ENCODE results near the genes AOC1 and CHPF2.

GRCh38 chr7:150370605-150371268, 2.1 kb downstream of the REPIN1 start:
- PRO-cap, result no peak
- RAMPAGE, long total RNA, 4 experiments, result no peak in any of the 4 experiments

DNA sequence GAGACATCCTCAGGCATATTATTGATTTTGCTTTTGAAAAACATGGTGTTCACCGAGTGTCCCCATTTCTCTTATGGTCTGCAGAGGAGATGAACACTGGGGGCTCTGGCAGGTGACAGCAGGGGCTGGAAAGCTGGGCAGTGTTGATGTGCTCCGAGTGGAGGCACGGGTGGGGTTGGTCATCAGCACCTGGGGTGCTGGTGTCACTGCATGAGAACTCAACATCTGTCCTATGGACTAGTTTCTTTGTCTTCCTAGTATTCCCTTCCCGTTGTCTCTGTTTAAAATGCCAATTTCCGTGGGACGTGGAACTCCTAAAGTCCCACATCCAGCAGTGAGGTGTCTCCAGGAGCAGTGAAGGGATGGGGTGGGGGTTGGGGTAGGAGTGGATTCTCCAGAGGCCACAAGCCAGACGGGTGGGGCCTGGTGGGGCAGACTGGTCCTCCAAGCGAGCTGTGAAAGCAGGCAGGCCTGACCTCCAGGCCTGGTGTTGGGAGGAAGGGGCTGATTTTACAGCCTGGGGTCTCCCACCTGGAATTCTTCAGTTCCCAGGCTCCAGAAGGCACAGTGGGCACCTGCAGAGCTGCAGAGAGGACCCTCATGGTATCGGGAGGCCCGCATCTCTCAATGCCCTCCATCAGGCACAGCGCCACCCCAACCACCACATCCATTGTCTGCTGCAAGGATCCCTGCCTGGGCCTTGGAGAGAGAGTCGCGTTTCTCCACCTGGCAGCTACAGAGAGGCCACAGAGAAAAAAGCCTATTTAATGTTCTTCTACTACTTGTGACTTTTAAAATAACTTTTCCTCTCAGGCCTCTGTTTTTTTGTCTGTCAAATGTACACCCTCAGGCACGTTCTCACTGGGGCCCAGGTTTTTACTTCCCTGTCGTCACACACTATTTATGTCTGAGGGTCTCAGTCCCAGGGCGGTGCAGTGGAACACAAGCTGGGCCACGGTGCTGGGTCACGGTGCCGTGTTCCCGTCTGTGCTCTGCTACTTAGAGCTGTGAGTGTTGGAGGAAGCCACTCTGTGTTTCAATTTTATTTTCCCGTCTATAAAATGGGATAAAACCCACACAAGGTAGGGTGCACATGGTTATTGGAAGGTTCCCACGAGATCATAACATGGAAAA, 1.7 kb upstream of the ENSG00000284691 start:
- PRO-cap, result no peak
- RAMPAGE, long total RNA, 4 experiments, result no peak in any of the 4 experiments

GRCh38 chr7:150404562-150405131, 829 bp upstream of the ENSG00000284691 start:
- PRO-cap, result no peak
- RAMPAGE, long total RNA, 4 experiments, result no peak in any of the 4 experiments

GRCh38 chr7:150406470-150407559, 1.3 kb downstream of the ENSG00000284691 start:
- PRO-cap, result no peak
- RAMPAGE, long total RNA, 4 experiments, result no peak in any of the 4 experiments

DNA sequence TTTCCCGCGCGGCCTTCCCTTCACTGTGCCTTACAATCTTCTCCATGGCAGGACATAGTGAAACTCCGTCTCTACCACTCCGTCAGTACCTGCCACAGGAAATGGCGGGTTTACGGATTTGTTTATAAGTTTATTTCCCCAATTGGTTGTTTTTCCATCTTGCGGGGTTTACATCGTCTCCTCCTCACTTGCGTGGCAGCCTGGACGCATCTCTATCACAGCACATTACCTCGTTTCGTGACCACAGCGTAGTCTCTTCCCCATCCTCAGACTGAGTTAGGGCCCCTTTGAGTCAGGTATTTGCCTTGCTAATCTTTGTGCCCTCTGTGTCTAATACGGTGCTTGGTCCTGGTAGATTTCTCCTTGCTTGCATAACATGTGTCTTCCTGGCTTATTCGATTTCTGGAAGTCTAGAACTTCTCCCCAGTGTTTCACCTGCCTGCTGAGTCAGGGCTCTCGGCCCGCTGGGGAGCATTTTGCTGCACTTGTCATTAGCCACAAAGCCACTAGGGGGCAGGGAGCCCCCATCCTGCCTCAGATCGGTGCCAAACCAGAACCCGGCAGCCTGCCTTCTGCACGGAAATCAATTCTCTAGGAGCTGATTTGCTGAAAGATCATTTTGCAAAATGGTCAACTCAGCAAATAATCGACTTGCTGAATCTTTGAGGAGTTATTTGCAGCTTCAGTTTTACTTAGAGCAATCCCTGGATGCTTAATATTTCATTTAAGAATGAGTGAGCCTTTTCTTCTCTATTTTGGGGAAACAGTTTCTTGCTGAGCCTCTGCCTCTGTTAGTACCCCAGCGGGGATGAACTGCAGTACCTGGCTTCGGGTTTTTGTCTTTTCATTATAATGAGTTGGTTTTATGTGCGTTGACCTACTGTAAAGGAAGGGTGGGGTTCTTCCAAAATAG, 1.8 kb upstream of the GIMAP8 start:
- PRO-cap, result no peak
- RAMPAGE, long total RNA, 4 experiments, result no peak in any of the 4 experiments

DNA sequence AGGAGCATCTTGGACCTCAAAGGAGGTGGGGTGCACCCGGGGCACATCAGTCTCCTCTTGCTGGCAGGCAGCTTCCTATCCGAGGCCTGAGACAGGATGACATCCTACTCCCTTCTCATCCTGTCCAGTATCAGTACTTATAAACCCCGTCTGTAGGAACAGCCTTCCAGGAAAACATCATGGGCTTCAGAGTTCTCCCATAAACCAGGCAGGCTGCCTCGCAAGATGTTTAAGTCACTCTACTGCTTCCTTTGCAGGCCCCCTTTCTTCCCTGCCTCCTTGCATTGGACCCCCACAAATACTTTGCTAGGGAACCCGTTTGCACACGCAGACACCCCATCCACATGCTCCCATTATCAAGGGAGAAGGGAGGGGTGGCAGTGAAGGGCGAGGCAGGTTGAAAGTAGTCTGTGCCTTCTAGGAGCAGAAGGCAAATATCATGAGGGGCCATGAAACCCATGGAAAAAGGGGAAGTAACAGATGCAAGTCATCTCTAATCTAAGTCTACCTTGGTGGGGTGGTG, 5.7 kb downstream of the GIMAP6 start:
- PRO-cap, result no peak
- RAMPAGE, long total RNA, 4 experiments, result no peak in any of the 4 experiments

DNA sequence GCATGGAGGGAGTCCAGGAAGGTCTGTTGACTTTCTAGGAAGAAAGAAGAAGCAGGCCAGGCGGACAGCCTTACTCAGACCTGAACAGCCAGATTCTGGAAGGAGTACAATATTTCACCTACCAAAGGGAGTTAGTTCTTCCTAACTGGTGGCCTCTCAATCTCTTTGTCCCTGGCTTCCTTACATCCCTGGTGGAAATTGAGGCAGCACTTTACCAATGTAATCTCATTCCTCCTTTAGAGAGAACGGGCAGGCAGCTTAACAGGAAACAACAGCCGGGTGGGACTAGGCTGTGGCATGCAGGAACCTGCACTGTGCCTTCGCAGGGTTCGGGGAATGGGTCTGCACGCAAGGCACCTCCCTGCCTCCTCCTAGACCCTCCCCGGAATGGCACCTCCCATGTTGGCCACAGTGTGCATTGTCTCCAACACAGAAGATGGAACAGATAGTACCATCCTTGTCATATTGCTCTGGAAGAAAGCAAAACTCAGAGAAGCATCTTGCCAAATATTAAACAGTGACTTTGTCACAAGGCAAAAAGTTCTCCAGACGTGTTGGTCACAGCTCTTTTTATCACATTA, 796 bp downstream of the GIMAP6 start:
- PRO-cap, result no peak
- RAMPAGE, long total RNA, 4 experiments, result start-site peak on the plus strand in 2 of 4 experiments, centred at positions 435 to 463 of the sequence, 9 to 14 reads per replicate; start-site peak on the minus strand in 3 of 4 experiments, centred at positions 278 to 286 of the sequence, 10 to 23 reads per replicate

- PRO-cap, result no peak
- RAMPAGE, long total RNA, 4 experiments, result no peak in any of the 4 experiments
Observed at GRCh38 chr7:150743472-150744043, 6.3 kb downstream of the GIMAP5 start.

DNA sequence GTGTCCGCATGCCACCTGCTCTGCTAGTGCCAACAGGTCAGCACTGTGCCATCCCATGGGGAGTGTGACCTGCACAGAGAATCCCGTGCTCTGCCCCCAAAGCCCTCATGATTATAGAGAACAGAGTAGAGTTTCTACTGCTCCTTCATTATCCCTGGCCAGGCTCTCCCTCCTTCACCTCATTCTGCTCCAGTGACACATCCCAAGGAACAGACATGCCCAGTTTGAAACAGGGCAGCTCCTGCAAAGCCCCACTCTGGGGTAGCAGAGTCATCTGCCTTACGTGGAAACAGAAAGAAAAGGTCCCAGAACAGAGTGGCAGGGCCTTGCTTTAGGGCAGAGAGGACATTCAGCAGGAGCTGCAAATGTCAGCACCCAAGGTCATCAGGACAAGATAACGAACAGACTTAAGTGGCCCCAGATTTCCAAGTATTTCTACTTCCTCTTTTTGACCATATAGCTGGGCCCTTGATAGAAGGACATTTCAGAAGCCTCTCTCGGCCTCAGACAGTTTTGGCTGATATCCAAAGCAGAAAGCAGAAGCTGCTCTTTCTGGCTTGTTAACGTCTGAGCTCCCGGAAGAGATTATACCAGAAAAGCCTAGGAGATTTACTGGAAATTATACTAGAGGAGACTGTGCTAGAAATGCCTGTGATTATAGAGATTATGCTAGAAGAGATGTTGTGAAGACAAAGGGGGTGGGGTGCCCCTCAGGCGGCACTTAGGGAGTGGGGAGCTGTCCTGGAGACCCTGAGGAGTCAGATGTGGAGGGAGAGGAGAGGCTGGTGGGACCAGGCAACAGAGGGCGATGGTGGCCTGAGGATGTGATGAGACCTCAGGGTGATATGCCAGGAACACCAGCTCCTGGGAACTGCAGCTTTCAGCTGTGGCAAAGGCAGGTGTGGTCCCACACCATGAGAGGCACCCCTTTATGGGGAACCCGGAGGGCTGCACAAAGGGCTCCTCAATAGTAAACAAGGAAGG, 12.5 kb downstream of the TMEM176B start:
- PRO-cap, result no peak
- RAMPAGE, long total RNA, 4 experiments, result no peak in any of the 4 experiments

- PRO-cap, result no peak
- RAMPAGE, long total RNA, 4 experiments, result no peak in any of the 4 experiments
Observed at GRCh38 chr7:150852328-150852695, at the start of gene AOC1. Gene AOC1, plus strand, starts transcription at chr7:150852517.

DNA sequence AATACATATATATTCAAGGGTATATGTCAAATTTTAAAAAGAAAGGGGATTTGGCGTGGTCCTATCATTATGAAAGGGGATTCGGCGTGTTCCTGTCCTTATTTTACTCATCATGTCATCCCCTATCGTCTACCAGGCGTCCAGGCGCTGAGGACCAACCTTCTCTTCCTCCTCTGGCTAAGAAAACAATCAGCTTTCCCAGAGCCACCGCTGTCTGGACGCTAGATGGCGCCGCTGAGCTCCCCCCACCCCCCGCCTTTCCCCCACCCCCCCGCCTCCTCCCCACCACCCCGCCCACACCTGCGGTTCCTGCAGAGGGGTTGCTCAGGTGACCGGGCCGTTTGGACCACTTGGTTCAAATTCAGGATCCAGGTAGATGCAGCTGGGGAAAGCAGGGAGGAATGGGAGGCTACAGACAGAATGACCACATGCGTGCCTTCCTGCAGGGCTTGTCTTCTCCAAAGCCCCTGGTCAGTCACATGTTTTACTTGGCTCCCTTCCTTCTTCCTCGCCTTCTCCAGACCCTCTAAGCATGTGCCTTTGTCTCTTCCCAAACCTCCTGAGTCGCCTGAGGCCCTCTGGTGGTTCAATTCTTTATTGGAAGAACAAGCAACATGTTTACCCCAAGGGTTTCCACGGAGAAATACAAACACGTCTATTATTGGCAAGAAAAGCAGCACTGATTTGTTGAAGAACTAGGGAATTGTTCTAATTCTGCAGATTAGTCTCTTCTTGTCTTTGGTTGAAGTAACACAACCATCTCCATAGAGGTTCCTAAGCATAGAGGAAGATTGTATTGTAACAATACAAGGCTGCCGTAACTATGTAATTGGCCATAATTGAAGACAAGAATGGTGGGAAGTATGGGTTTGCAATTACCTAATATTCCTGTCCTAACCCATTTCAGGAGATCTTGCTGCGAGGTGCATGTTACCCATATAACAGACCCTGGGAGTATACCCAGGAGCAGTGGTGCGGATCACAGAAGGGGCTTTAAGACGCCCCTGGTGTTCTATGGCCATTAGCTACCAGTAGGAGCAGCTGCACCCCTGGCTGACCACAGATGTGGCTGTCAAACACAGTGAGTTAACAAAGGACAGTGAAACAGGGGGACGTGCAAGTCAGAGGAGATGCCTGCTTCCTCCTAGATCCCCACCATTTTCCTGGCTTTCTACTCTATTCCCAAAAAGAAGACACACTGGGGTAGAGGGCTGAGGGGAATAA, 24.8 kb downstream of the AOC1 start:
- PRO-cap, result no peak
- RAMPAGE, long total RNA, 4 experiments, result no peak in any of the 4 experiments

DNA sequence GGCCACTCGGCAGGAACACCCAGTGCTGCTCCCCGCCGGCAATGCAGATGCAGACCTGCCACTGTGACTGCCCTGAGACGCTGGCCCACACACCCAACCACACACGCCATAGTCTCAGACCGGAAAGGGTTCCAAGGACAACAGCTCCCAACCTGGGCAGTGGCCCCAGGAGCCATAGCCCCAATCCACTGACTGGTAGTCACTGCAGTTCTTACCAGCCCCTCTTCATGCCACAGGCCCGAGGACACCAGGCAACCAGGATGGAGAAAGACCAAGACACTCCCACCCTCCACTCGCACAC, 25.1 kb downstream of the KCNH2 start:
- PRO-cap, result no peak
- RAMPAGE, long total RNA, 4 experiments, result no peak in any of the 4 experiments

DNA sequence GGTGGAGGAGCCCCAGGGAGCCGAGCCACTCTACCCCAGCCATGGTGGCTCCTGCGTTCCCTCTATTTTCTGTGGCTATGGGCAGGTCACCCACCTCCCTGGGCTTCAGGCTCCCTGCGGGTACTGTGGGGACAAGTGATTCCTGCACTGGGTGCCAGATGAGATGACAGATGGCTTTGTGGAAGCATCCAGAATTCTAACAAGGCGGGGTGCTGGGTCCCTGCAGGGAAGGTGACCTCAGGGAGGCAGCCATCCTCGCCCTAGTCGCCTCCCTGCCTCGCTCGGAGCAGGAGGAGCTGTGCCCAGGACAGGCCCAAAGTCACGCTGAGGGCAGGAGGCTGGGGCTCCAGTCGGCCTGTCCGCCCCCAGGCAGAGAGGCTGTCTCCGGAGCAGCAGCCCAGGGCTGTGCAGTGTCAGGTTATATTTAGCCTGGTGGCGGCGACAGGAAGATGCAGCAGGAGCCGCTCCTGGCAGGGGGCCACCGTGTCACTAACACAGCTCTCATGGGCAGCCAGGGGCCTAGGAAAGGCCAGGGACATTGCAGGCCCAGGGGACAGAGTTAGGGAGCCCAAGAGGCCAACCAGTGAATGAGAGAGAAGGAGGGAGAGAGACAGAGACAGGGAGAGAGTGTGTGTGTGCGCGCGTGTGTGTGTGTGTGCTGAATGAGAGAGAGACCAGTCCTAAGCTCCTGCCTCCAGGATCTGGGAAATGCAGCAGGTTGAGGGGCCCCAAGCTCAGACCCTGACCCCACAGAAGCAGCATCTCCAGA, 13.5 kb downstream of the KCNH2 start:
- PRO-cap, result no peak
- RAMPAGE, long total RNA, 4 experiments, result no peak in any of the 4 experiments

- PRO-cap, result no peak
- RAMPAGE, long total RNA, 4 experiments, result no peak in any of the 4 experiments
Observed at GRCh38 chr7:150973894-150974385, 4.2 kb downstream of the KCNH2 start.

- PRO-cap, result no peak
- RAMPAGE, long total RNA, 4 experiments, result start-site peak on the minus strand in 3 of 4 experiments, at chr7:151089299-151089342 at its widest, 6 to 10 reads per replicate
Observed at GRCh38 chr7:151088837-151089910, 2.9 kb downstream of the AGAP3 start.

DNA sequence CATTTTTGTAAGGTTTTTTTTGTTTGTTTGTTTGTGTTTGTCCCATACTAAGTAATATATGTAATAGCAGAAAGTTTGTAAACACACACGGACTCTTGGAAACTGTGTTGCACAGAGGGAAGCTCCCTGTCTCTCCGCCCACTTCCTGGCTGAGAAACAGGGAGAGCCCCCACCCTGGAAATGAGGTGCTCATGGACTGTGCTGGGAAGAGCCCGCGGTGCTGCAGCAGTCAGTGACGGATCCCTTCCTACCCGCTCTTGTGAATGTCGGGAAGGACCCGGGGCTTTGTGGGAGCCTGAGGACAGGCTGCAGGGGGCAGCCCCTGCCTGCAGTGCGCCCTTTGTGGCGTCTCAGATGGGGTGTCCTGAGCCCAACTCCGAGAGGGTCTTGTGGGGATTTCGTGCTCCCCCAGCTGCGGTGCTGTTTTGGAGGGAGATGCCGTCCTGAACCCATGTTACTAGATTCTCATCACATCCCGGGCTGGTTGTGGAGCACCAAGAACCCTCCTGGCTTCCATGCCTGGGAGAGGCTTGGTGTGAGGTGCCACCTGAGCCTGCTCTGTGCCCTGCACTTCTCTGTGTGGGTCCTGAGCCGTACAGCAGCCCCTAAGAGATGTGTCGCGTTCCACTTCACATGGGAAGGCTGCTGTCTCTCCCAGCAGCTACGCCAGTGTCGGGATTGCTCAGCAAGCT, 13.7 kb downstream of the AGAP3 start:
- PRO-cap, result no peak
- RAMPAGE, long total RNA, 4 experiments, result no peak in any of the 4 experiments

GRCh38 chr7:151117604-151117922, 31.3 kb downstream of the AGAP3 start:
- PRO-cap, result no peak
- RAMPAGE, long total RNA, 4 experiments, result start-site peak on the plus strand in 1 of 4 experiments, at chr7:151117743-151117776 at its widest, 9 reads per replicate

GRCh38 chr7:151232307-151232642, at the start of gene CHPF2:
Gene CHPF2, plus strand, starts transcription at chr7:151232483.
- PRO-cap, result unidirectional peak, plus-strand start at chr7:151232483
- RAMPAGE, long total RNA, 4 experiments, result start-site peak on the plus strand in 2 of 4 experiments, at chr7:151232470-151232513 at its widest, 30 to 83 reads per replicate

DNA sequence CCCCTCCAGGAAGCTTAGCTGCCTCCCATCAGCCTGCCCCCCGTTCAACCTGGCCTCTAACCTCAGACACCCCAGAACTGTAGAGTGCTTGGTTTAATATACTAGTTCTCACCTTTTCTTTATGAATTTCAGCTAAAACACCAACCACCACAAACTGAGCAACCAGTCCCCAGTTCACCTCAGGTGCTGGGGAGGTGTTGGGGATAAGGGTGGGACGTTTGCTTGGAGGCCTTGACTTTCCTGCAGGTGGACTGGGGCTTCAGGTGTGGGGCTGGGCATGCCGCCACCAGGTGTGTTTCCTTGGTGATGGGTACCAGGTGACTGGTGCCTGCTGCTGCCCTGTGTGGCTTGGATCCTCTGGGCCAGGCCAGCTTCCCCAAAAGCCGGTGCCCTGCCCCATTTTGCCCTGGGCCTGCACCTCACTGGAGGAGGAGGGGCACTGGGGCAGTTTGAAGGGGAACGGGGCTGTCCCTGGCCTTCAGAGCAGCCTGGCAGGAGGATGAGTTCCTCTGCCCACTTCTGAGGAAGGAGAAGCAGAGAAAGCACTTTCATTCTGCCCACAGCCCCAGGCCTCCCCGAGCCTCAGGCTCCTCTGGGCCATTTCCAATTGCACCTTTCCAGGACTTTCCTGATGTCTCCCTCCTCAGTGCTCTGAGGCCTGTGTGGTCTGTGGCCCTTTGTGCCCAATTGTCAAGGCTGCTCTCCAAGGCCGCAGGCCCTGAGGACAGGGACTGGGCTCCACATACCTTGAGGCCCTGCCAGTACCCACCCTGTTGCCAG, 25.1 kb upstream of the SMARCD3 start:
- PRO-cap, result no peak
- RAMPAGE, long total RNA, 4 experiments, result no peak in any of the 4 experiments

DNA sequence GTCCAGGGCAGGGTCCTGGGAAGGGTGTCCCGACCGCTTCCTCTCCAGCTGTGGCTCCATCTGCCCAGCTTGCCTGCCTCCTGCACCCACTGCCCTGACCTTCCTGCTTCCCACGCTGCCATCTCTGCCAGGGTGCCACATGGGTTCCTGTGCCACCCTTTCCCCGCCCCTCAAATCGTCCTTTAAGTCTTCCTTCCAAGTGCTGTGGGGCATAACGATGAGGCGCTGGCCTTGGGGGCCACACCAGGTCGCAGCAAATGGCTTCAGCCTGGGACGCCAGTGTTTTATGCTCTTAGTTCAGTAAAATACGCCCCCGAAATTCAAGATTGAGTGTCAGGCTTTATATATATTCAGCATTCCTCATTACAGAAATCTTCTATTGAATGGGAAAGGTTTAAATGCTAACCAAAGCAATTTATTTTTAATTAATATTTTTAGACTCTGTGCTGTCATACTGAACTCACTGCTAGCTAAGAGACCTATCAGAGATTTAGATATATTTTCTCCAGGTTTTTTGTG, 32.2 kb downstream of the WDR86 start:
- PRO-cap, result no peak
- RAMPAGE, long total RNA, 4 experiments, result no peak in any of the 4 experiments

Measured in omental fat pad (tissue), 4 donors.